Hepatocyte (in vitro differentiated cells and primary cell): Measurements from ENCODE around the genes UBL3 and TEX26.

DNA sequence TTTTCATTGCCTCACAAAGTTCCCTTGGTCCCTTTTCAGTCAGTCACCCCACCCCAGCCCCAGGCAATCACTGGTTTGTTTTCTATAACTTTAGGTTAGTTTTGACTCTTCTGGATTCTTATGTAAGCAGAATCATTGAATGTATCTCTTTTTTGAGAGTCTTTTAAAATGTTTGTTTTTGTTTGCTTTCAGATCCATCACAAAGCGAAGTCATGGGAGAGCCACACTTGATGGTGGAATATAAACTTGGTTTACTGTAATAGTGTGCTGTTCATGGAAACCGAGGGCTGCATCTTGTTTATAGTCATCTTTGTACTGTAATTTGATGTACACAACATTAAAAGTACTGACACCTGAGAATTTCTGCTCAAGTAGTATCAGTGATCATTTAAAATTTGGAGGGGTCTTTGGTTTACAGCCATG, 18.9 kb downstream of the POMP start:
- RAMPAGE, long total RNA = no peak
- RRBS = no CpG with 5 or more reads among the region's 2 CpGs

GRCh38 chr13:28693522-28694147, 25.1 kb downstream of the SLC46A3 start:
- RAMPAGE, long total RNA = no peak
- RRBS = no CpG with 5 or more reads among the region's 10 CpGs

- RAMPAGE, long total RNA = no peak
- RRBS = no CpG with 5 or more reads among the region's 13 CpGs
Observed at GRCh38 chr13:28716118-28716962, 2.4 kb downstream of the SLC46A3 start.

- RAMPAGE, long total RNA = no peak
- RRBS = no CpG with 5 or more reads among the region's 4 CpGs
Observed at GRCh38 chr13:29593541-29594144, 1.8 kb downstream of the SLC7A1 start.

DNA sequence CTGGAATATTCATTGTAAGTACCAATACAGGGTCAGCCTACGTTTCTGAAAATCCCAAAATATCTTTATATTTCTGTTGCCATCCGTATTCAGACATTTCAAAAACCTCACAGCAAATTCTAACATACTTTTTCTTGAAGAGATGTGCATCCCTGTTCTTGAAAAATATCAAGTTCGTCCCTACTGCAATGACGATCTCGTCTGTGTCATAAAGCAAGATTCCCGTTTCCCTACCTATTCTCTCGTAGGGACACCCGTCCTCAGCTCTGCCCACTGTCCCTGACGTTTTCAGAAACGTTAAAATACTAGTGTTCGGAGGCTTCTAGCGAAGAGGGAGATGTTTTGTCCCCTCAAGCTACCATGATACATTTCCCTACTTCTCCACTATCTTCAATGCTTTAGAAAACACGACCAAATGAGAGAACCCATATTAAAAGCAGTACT, 1.5 kb downstream of the UBL3 start:
- RAMPAGE, long total RNA = no peak
- RRBS = no CpG with 5 or more reads among the region's 13 CpGs

DNA sequence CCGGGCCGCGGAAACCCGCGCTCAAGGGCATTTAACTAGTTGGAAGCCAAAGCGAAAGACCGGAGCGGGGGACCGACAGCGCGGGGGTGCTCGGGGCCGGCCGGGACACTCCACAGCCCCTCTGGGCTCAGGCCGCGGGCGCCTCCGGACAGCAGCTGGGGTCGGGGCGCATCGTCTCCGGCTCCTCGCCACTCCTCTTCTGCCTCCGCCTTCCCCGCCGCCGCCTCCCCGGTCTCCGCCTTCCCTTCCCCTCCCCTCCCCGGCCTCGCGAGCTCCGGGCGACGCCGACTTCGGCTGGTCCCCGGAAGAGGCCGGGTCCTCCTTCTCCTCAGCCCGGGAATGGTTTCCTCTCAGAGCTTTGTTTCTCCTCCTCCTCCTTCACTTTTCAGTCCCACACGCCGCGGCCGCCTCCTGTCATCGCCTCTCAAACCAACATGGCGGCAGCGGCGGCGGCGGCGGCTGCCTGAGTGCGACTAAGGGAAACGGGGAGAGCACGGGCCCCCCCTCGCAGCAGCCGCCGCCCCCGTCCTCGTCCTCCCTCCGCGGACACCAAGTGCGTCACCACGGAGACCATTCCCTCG, at the start of gene UBL3:
Gene UBL3 (minus strand): TSS at position 475 of the 581 bp plus-strand sequence.
- RAMPAGE, long total RNA = no peak
- RRBS = 2% methylated on average over 22 of the region's 64 CpGs

DNA sequence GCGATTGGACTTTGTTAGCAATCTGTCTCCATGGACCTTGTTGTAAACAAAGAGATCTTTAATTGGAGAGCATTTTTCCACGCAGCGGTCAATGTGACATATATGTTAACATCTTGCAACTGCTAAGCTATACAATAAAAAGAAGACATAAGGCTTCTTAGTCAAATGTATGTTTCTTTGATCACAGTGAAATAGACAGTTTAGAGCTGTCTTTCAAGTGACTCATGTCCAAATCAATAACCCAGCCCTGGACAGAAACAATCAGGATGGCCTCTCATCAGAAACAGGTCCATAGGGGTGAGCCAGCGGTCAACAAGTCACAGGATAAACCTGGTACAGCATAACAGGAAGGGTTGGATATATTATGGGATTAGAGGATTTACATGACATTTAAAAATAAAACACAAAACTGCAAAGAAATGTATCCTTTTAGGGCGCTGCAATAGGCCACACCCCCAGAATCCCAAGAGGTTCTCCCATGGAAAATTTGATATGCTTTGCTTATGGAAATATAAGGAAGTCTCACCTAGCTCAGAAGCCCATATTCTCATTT, 69.8 kb upstream of the UBL3 start:
- RAMPAGE, long total RNA = no peak
- RRBS = no CpG with 5 or more reads among the region's 5 CpGs

DNA sequence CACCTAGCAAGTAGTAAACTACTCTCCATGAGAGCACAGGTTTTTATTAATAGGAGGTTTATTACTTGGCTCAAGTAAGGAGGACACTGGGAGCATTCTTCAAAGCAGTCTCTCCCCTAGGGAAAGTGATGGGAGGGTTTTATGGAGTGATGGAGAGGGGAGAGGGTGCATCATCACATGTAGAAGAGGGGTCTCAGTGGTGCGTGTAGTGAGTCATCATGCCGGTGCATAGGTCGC, 210.7 kb upstream of the UBL3 start:
- RAMPAGE, long total RNA = no peak
- RRBS = no CpG with 5 or more reads among the region's 3 CpGs

GRCh38 chr13:30307781-30308084, 382 bp upstream of the KATNAL1 start:
- RAMPAGE, long total RNA = no peak
- RRBS = no CpG with 5 or more reads among the region's 11 CpGs

- RAMPAGE, long total RNA = no peak
- RRBS = no CpG with 5 or more reads among the region's 4 CpGs
Observed at GRCh38 chr13:30459362-30459724, 6.4 kb downstream of the HMGB1 start.

DNA sequence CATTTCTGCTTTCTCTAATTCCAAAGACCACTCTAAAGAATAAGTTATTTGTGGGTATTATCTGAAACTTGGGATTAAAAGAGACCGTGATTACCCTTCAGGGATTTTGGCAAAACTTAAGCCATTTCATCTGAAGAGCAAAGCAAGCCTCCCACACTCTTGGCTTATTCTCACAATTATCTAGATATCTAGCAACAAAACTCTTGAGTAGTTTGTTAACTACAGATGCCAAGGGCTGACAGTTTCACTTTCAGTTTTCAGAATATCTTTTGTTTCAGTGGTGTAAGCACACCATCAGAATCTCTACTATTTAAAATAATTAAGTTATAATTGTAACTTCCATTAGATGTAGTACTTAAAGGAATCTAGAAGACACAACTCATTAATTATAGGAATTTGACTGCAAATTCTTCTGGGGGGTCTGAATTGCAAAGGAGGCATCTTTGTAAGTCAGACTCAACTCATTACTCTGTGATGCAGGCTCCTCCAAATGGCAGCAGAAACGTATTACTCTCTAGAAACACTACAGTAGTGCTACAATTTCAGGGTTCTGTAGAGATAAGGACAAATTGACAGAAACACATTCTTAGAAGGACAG, 44.9 kb upstream of the USPL1 start:
- RAMPAGE, long total RNA = no peak
- RRBS = no CpG with 5 or more reads among the region's 2 CpGs

GRCh38 chr13:30616397-30616812, 1.3 kb upstream of the USPL1 start:
- RAMPAGE, long total RNA = no peak
- RRBS = no CpG with 5 or more reads among the region's 1 CpG

DNA sequence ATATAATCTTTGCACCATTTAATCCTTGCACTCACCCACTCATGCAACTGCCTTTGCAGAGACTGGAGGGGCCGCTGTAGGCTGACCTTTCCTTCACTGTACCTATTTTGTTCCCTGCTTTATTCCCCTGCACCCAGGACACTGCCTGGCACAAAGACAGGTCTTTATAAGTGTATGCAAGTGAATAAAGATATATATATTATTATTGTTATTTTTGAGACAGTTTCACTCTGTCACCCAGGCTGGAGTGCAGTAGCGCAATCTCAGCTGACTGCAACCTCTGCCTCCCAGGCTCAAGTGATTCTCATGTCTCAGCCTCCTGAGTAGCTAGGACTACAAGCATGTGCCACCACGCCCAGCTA, 3.9 kb downstream of the ALOX5AP start:
- RAMPAGE, long total RNA = no peak
- RRBS = no CpG with 5 or more reads among the region's 3 CpGs

DNA sequence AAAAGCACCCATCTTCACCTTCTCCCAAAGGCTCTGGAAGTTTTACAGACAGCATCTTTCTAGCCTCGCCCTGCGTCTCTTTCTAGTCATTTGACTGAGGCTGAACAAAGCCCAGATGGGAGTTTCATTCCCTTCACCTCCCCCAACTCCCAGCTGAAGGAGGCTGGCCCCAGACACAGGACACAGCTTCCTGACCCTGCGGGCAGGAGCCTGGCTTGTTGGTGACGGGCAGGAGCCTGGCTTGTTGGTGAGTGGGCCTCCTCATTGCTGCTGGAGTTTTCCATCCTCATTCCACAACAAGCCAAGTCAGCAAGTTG, 74.8 kb downstream of the ALOX5AP start:
- RAMPAGE, long total RNA = no peak
- RRBS = no CpG with 5 or more reads among the region's 4 CpGs

DNA sequence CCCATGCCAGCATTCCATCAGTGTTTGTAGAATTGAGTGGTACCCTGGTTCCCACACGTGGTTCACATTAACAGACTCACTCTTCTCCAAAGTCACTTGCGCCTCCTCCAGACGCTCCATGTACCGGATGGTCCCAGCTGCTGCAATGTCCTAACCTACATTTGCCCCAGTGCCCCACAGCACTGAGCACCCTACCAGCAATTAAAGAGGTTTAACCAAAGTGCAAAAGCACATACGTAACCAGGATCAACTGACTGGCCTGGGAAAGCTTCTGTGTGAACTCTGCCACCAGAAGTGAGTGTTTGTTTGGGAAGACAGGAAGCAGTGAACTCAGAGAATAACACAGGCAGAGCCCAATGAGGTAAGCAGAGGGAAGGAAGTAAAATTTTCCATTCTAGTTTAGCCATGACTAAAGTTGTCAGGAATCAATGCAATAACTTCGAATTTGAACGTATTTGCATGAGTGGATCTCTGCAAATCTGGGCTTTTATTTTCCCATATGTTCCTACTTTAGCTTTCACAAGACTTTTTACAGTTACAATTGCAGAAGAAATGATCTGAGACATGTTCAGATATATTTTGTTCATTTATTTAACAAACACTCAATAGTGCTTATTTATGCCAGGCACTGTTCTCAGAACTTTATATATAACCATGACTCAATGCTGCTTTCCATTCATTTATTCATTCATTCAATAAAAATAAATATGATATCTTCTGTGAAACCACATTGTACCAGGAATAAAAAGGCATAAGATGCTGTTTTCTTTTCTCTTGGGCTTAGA, 7.2 kb upstream of the MEDAG start:
- RAMPAGE, long total RNA = no peak
- RRBS = no CpG with 5 or more reads among the region's 7 CpGs

DNA sequence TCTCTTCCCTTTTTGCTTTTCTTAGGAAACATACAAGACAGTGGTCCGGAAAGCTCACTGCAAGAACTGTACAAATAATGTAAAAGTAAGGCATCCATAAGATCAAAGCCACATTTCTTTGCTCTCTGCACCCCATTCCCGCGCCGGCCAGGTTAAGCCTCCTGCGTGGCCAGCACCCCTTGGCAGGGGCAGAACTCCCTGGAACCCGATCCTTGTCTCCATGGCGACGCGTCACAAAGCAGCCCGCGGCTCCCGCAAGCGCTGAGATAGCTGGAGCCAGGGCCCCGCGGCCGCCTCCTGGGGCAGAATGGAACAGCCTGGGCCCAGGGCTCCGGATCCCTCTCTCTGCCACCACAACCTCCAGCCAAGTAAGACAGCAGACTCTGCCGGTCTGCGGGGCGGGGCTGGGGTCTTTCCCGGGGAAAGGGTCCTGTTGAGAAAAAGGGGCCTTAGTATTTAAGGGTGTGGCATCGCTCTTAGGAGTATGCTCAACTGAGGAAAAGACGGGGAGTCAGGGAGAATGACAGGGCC, at the start of gene TEX26:
Gene TEX26 (plus strand): TSS at position 248 of the 531 bp plus-strand sequence.
- RAMPAGE, long total RNA = no peak
- RRBS = 32% methylated on average over 6 of the region's 23 CpGs

GRCh38 chr13:31200657-31201016, 862 bp downstream of the B3GLCT start:
- RAMPAGE, long total RNA = no peak
- RRBS = under 1% methylated on average over 13 of the region's 32 CpGs

- RAMPAGE, long total RNA = no peak
- RRBS = no CpG with 5 or more reads among the region's 2 CpGs
Observed at GRCh38 chr13:31807144-31807662, 67.9 kb downstream of the RXFP2 start.

- RAMPAGE, long total RNA = no peak
- RRBS = no CpG with 5 or more reads among the region's 2 CpGs
Observed at GRCh38 chr13:31983580-31984084, 47.9 kb upstream of the FRY start.

DNA sequence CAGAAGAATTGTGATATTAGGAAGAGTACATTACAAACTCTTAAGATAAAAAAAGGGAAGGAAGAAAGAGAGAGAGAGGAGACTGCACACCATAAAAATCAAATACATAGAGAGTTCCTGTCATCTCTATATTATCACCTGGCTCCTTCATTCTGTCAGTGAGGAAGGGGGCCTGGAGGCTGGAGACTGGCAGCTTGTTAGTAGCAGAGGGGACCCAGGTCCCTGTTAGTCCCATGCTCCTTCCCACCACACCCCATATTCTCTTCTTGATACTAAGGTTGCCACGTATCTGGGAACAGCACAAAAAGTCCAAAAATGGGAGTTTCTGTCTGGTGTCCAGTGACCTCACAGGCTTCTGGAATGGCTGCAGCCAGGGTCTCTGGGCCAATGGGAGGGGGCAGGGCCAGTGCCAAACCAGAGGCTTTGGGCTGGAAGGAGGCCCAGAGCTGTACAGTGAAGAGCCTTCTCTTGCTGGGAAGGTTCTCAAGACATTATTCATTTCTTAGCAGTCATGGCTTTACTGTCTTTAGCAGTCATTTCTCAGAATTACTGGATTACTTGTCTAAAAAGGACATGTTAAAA, 119.1 kb downstream of the FRY start:
- RAMPAGE, long total RNA = no peak
- RRBS = no CpG with 5 or more reads among the region's 1 CpG